K562 (cell line): Measurements from ENCODE around the genes DCTN1, REG1B and TRABD2A.

- RAMPAGE, long total RNA: no peak
- RRBS: no CpG with 5 or more reads among the region's 7 CpGs
PRO-cap:
- standard: no peak
- CoPRO, capped RNA only, 2 experiments: no peak in any of the 2 experiments
- CoPRO, capped and uncapped RNA, 2 experiments: no peak in any of the 2 experiments
- CoPRO, uncapped RNA only, 2 experiments: no peak in any of the 2 experiments
CAGE:
- cytosol, long polyA plus RNA: no peak
- long polyA plus RNA: no peak
- nucleolus, long total RNA: no peak
- nucleus, long polyA plus RNA: no peak
These were observed 52.3 kb downstream of the SLC4A5 start for GRCh38 chr2:74290587-74291628.

DNA sequence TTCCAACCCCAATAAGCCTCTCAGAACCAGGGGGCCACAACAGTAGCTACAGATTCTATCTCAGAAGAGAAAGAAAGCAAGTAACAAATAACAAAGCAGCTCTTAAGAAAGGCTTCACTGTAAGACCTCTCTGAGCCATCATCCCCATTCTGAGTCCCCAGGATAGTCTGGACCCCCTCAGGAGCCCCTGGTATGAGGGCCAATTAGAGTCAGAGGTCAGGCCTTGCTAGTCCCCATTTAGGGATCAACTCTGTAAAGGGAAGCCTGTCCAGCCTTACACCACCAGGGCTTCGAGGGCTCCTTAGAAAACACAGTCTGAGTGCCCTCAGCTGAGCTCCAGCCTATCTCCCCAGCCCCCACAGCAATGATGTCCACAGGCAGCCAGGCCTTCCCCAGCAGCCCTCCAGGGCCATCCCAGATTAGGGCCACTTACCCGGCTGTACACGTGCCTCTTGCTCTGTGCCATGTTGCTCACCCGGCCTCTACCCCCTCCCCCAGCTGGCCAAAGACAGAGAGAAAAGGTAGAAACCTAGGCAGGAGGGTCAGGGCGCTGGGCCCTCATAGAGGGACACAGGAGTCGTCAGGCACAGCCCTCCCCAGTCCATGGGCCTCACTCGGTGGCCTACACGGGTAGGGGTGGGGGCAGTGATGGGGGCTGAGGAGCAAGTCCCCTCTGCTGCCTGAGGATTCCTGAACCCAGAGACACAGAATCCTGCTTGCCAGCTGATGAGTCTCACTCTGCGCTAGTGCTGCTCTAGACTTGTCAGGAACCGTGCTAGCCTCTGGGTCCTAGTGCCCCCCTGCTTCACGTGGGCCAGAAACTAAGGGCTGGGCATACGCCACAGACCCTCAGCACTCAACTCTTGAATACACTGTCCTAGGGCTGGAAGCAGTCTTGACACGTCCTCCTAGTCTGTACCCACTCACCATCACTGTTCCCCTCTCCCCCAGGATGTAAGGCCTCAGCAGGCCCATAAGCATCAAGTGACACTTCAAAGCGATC is at the start of gene DCTN1:
DCTN1 (minus strand) TSS at position 740 of the 1,003 bp plus-strand sequence.
- RAMPAGE, long total RNA: no peak
- RRBS: no CpG with 5 or more reads among the region's 14 CpGs
PRO-cap:
- standard: no peak
- CoPRO, capped RNA only, 2 experiments: no peak in any of the 2 experiments
- CoPRO, capped and uncapped RNA, 2 experiments: no peak in any of the 2 experiments
- CoPRO, uncapped RNA only, 2 experiments: no peak in any of the 2 experiments
CAGE:
- cytosol, long polyA plus RNA: no peak
- long polyA plus RNA: no peak
- nucleolus, long total RNA: no peak
- nucleus, long polyA plus RNA: no peak

DNA sequence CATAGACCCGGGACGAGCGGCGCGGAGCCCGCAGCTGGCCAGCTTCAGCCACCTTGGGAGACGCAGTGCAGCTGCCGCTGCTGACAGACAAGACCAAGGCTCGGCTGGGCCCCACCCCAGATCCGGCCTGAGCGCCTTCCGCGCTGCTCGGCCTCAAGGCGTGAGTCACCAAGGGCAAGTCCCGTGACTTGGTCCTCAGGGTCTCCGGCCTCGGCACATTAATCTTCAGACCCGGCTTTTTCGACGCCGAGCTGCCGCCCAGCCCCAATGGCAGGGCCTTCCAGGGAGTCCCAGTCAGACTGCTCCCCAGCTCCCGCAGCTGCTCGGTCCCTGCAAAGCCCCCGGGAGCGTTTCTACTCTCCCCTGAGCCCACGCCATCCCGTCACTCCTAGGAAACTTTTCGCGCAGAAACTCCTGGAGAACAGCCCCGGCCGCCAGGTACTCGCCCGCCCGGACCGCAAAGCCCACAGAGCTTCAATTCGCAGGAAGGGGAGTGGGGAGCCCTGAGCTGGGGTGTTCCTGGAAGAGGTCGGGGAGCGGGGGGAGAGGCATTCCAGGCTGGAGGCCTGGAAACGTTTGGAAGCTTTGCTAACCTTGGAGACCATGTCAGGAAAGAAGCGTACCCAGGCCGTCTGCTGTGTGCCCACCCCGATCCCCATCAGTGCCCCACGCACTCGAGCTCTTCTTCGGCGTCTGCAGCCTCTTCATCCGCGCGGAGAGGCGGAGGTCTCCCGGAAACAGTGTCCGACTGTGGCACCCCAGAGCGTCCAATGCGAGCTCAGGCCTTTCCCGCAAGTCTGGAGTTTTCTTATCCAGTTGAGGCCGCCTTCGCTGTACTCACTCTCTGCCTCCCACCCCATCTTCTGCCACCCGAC is 4.0 kb downstream of the PCGF1 start:
- RAMPAGE, long total RNA: no peak
- RRBS: 2% methylated on average over 13 of the region's 60 CpGs
PRO-cap:
- standard: bidirectional peak, plus-strand start at position 186 of the sequence, minus-strand start at position 67 of the sequence; bidirectional peak, plus-strand start at position 840 of the sequence, minus-strand start at position 772 of the sequence
- CoPRO, capped RNA only, 2 experiments: peak in 2 of 2 experiments; most common plus-strand start position 228 of the sequence (in 2); most common minus-strand start position 772 of the sequence (in 2)
- CoPRO, capped and uncapped RNA, 2 experiments: peak in 2 of 2 experiments; most common plus-strand start position 228 of the sequence (in 2); most common minus-strand start position 67 of the sequence (in 2)
- CoPRO, uncapped RNA only, 2 experiments: peak in 1 of 2 experiments; most common plus-strand start position 237 of the sequence (in 1); most common minus-strand start position 67 of the sequence (in 1)
CAGE:
- cytosol, long polyA plus RNA: no peak
- long polyA plus RNA: start-site peak on the plus strand centred at position 179 of the sequence, 99 bp wide, 14 and 19 reads in 2 replicates
- nucleolus, long total RNA: no peak
- nucleus, long polyA plus RNA: no peak

GRCh38 chr2:74848992-74850256 is 15.5 kb downstream of the HK2 start:
- RAMPAGE, long total RNA: no peak
- RRBS: no CpG with 5 or more reads among the region's 12 CpGs
PRO-cap:
- standard: no peak
- CoPRO, capped RNA only, 2 experiments: no peak in any of the 2 experiments
- CoPRO, capped and uncapped RNA, 2 experiments: no peak in any of the 2 experiments
- CoPRO, uncapped RNA only, 2 experiments: no peak in any of the 2 experiments
CAGE:
- cytosol, long polyA plus RNA: no peak
- long polyA plus RNA: no peak
- nucleolus, long total RNA: no peak
- nucleus, long polyA plus RNA: no peak

- RAMPAGE, long total RNA: no peak
- RRBS: no CpG with 5 or more reads among the region's 5 CpGs
PRO-cap:
- standard: no peak
- CoPRO, capped RNA only, 2 experiments: no peak in any of the 2 experiments
- CoPRO, capped and uncapped RNA, 2 experiments: no peak in any of the 2 experiments
- CoPRO, uncapped RNA only, 2 experiments: no peak in any of the 2 experiments
CAGE:
- cytosol, long polyA plus RNA: no peak
- long polyA plus RNA: no peak
- nucleolus, long total RNA: no peak
- nucleus, long polyA plus RNA: no peak
These were observed 29.7 kb downstream of the HK2 start for GRCh38 chr2:74863564-74864148.

DNA sequence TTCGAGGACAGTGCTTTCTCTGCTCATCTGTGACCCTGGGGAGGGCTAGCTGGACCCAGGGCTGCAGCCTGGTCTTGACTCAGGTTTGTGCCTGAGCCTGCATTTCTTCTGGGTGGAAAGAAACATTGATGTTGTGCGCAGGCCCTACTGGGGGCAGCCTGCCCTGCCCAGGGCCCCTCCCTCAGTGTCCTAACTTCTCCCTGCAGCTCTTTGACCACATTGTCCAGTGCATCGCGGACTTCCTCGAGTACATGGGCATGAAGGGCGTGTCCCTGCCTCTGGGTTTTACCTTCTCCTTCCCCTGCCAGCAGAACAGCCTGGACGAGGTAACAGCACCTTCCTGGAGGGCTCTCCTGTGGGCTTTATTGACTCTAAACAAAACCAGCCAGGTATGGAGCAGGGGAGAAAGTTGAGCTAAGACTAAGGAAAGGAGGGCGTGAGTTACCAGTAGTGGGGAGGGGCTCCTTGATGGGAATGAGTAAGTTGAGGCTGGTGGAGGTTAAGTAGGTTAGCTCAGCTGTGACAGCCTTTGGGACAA is 48.1 kb downstream of the HK2 start:
- RAMPAGE, long total RNA: no peak
- RRBS: no CpG with 5 or more reads among the region's 8 CpGs
PRO-cap:
- standard: no peak
- CoPRO, capped RNA only, 2 experiments: no peak in any of the 2 experiments
- CoPRO, capped and uncapped RNA, 2 experiments: no peak in any of the 2 experiments
- CoPRO, uncapped RNA only, 2 experiments: no peak in any of the 2 experiments
CAGE:
- cytosol, long polyA plus RNA: no peak
- long polyA plus RNA: no peak
- nucleolus, long total RNA: no peak
- nucleus, long polyA plus RNA: no peak

DNA sequence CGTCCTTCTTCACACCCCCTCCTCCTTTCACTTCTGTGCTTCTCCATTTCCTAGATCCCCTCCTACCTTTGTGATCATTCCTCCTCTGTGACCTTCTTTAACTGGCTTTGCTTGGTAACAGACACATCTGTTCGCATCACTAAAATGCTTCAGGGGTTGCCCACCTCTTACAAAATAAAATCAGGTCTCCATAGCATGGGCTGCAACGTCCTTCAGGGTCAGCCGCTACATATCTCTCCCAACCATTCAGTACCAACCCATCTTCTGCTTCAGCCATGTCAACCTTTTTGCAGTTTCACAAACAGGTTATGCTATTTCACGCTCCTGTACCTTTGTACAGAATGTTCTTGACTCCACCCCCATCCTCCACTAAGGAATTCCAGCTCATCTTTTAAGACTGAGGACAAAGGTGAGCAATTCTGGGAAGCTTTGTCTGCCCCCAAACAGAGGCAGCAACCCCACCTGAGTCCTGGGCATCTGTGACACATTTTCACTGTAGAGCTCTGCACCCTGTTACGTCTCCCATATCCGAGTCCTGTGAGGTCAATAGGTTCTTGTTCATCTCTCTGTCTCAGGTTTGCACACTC is 8.8 kb upstream of the EVA1A start:
- RAMPAGE, long total RNA: no peak
- RRBS: no CpG with 5 or more reads among the region's 7 CpGs
PRO-cap:
- standard: no peak
- CoPRO, capped RNA only, 2 experiments: no peak in any of the 2 experiments
- CoPRO, capped and uncapped RNA, 2 experiments: no peak in any of the 2 experiments
- CoPRO, uncapped RNA only, 2 experiments: no peak in any of the 2 experiments
CAGE:
- cytosol, long polyA plus RNA: no peak
- long polyA plus RNA: no peak
- nucleolus, long total RNA: no peak
- nucleus, long polyA plus RNA: no peak

DNA sequence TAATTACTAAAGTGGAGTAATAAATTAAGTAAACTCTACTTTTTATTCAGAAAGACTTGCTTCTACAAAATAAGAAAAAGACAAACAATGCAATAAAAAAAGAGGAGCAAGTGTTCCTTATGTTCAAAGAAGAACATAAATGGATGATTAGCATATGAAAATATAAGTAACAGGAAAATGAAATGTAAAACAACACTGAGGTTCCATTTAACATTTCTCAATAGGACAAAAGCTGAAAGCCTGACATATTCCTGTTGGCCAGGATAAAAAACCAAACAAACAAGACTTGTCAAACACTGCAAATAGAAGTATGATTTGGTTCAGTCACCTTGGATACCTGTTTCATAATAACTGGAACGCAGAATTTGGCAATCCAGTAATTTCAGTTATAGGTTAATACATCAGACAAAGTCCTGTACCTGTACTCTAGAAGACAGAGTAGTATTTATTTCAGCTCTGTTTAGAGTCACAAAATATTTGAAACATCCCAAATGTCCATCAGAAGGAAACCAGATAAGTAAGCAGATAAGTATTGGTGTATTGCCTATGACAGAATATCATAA is 16.5 kb upstream of the EVA1A start:
- RAMPAGE, long total RNA: no peak
- RRBS: no CpG with 5 or more reads among the region's 1 CpG
PRO-cap:
- standard: no peak
- CoPRO, capped RNA only, 2 experiments: no peak in any of the 2 experiments
- CoPRO, capped and uncapped RNA, 2 experiments: no peak in any of the 2 experiments
- CoPRO, uncapped RNA only, 2 experiments: no peak in any of the 2 experiments
CAGE:
- cytosol, long polyA plus RNA: no peak
- long polyA plus RNA: no peak
- nucleolus, long total RNA: no peak
- nucleus, long polyA plus RNA: no peak

- RAMPAGE, long total RNA: no peak
- RRBS: no CpG with 5 or more reads among the region's 2 CpGs
PRO-cap:
- standard: no peak
- CoPRO, capped RNA only, 2 experiments: no peak in any of the 2 experiments
- CoPRO, capped and uncapped RNA, 2 experiments: no peak in any of the 2 experiments
- CoPRO, uncapped RNA only, 2 experiments: no peak in any of the 2 experiments
CAGE:
- cytosol, long polyA plus RNA: no peak
- long polyA plus RNA: no peak
- nucleolus, long total RNA: no peak
- nucleus, long polyA plus RNA: no peak
These were observed 162.3 kb upstream of the GCFC2 start for GRCh38 chr2:75873016-75873334.

GRCh38 chr2:79087821-79088330 is at the start of gene REG1B:
Gene REG1B (minus strand): TSS chr2:79087993.
- RAMPAGE, long total RNA: no peak
- RRBS: no CpG with 5 or more reads among the region's 2 CpGs
PRO-cap:
- standard: no peak
- CoPRO, capped RNA only, 2 experiments: no peak in any of the 2 experiments
- CoPRO, capped and uncapped RNA, 2 experiments: no peak in any of the 2 experiments
- CoPRO, uncapped RNA only, 2 experiments: no peak in any of the 2 experiments
CAGE:
- cytosol, long polyA plus RNA: no peak
- long polyA plus RNA: no peak
- nucleolus, long total RNA: no peak
- nucleus, long polyA plus RNA: no peak

GRCh38 chr2:79482225-79482717 is 30.6 kb upstream of the CTNNA2 start:
- RAMPAGE, long total RNA: no peak
- RRBS: no CpG with 5 or more reads among the region's 3 CpGs
PRO-cap:
- standard: no peak
- CoPRO, capped RNA only, 2 experiments: no peak in any of the 2 experiments
- CoPRO, capped and uncapped RNA, 2 experiments: no peak in any of the 2 experiments
- CoPRO, uncapped RNA only, 2 experiments: no peak in any of the 2 experiments
CAGE:
- cytosol, long polyA plus RNA: no peak
- long polyA plus RNA: no peak
- nucleolus, long total RNA: no peak
- nucleus, long polyA plus RNA: no peak

DNA sequence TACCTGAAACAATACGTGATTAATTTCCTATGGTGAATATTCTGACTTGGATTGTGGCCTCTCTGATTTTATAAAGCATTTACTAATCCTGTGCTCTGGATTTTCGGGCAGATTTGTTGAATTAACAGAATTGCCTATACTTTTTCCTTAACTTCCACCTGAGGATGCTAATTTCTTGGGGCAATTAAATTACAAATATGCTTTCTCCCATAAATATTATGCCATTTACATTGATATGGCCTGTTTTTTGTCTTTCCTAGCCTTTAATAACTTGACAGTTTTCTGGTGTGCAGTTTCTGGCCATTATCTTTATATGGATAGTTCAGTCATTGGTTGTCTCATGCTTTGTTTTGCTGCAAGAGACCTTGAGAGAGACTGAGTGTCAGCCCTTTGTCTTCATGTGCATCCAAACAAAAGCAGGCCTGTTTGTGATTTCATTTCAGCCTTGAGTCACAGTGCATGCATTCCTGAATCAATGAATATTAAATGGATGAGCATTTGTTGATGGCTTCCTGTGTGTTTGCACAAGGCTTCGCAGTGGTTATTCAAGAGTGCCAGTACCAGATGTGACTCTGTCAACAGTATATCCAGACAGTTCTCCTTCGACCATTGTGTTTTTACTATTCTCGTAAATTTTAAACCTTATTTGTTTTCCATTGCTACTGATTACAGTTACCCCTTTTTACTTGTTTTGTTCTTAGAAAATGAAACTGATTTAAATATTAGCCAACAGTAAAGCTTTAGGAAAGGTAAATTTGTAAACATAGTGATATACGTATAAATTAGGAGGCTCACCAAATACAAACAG is 319.6 kb downstream of the CTNNA2 start:
- RAMPAGE, long total RNA: no peak
- RRBS: no CpG with 5 or more reads among the region's 6 CpGs
PRO-cap:
- standard: no peak
- CoPRO, capped RNA only, 2 experiments: no peak in any of the 2 experiments
- CoPRO, capped and uncapped RNA, 2 experiments: no peak in any of the 2 experiments
- CoPRO, uncapped RNA only, 2 experiments: no peak in any of the 2 experiments
CAGE:
- cytosol, long polyA plus RNA: no peak
- long polyA plus RNA: no peak
- nucleolus, long total RNA: no peak
- nucleus, long polyA plus RNA: no peak

GRCh38 chr2:82797156-82797823 is 1661.8 kb downstream of the SUCLG1 start:
- RAMPAGE, long total RNA: no peak
- RRBS: no CpG with 5 or more reads among the region's 4 CpGs
PRO-cap:
- standard: no peak
- CoPRO, capped RNA only, 2 experiments: no peak in any of the 2 experiments
- CoPRO, capped and uncapped RNA, 2 experiments: no peak in any of the 2 experiments
- CoPRO, uncapped RNA only, 2 experiments: no peak in any of the 2 experiments
CAGE:
- cytosol, long polyA plus RNA: no peak
- long polyA plus RNA: no peak
- nucleolus, long total RNA: no peak
- nucleus, long polyA plus RNA: no peak

GRCh38 chr2:83370338-83370854 is 1088.7 kb downstream of the SUCLG1 start:
- RAMPAGE, long total RNA: no peak
- RRBS: no CpG with 5 or more reads among the region's 2 CpGs
PRO-cap:
- standard: no peak
- CoPRO, capped RNA only, 2 experiments: no peak in any of the 2 experiments
- CoPRO, capped and uncapped RNA, 2 experiments: no peak in any of the 2 experiments
- CoPRO, uncapped RNA only, 2 experiments: no peak in any of the 2 experiments
CAGE:
- cytosol, long polyA plus RNA: no peak
- long polyA plus RNA: no peak
- nucleolus, long total RNA: no peak
- nucleus, long polyA plus RNA: no peak

DNA sequence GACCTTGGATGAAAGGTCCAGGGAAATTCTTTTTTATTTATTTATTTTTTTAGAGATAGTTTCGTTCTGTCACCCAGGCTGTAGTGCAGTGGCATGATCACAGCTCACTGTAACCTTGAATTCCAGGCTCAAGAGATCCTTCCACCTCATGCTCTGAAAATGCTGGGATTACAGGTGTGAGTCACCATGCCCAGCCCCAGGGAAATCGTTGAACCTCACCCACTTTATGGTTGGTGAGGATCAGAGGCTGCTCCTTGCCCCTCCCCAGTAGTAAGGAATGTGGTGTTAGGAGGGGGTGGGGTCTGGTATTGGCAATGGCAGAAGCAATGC is 162.0 kb downstream of the SUCLG1 start:
- RAMPAGE, long total RNA: no peak
- RRBS: no CpG with 5 or more reads among the region's 2 CpGs
PRO-cap:
- standard: no peak
- CoPRO, capped RNA only, 2 experiments: no peak in any of the 2 experiments
- CoPRO, capped and uncapped RNA, 2 experiments: no peak in any of the 2 experiments
- CoPRO, uncapped RNA only, 2 experiments: no peak in any of the 2 experiments
CAGE:
- cytosol, long polyA plus RNA: no peak
- long polyA plus RNA: no peak
- nucleolus, long total RNA: no peak
- nucleus, long polyA plus RNA: no peak

- RAMPAGE, long total RNA: no peak
- RRBS: 33% methylated on average over 17 of the region's 86 CpGs
PRO-cap:
- standard: no peak
- CoPRO, capped RNA only, 2 experiments: no peak in any of the 2 experiments
- CoPRO, capped and uncapped RNA, 2 experiments: no peak in any of the 2 experiments
- CoPRO, uncapped RNA only, 2 experiments: no peak in any of the 2 experiments
CAGE:
- cytosol, long polyA plus RNA: no peak
- long polyA plus RNA: no peak
- nucleolus, long total RNA: no peak
- nucleus, long polyA plus RNA: no peak
These were observed at the start of gene TRABD2A for GRCh38 chr2:84880500-84881690. Gene TRABD2A (minus strand): TSS chr2:84881084.

GRCh38 chr2:84905957-84906948 is 797 bp downstream of the TMSB10 start:
- RAMPAGE, long total RNA: no peak
- RRBS: 4% methylated on average over 5 of the region's 46 CpGs
PRO-cap:
- standard: no peak
- CoPRO, capped RNA only, 2 experiments: no peak in any of the 2 experiments
- CoPRO, capped and uncapped RNA, 2 experiments: no peak in any of the 2 experiments
- CoPRO, uncapped RNA only, 2 experiments: peak in 2 of 2 experiments; most common plus-strand start chr2:84906012 (in 1); most common minus-strand start chr2:84906813 (in 1)
CAGE:
- cytosol, long polyA plus RNA: no peak
- long polyA plus RNA: no peak
- nucleolus, long total RNA: no peak
- nucleus, long polyA plus RNA: no peak